PFSK-1 (cell line): Measurements from ENCODE around the genes PODXL2 and DNAJB8.

DNA sequence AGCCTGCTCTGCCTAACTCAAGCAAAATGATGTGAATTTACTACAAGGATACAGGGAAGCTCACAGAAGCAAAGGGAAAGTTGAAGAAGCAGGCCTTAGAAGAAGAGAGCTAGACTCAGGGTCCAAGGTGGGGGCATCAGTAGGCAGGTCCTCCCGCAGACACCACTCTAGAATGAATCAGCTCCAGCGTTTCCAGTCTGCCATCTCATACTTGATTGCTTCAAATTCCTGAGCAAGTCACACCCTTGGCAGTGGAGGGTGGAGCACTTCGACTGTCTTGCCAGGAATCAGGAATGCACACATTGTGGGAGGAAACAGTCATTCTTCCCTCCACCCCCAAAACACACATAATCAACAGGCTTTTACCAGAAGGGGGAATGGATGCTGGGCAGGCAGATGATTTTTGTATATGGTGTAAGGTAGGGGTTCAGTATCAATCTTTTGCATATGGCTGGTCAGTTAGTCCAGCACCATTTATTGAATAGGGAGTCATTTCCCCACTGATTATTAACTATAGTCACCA lies 78.5 kb downstream of the CHCHD6 start:
- RRBS: no CpG with 5 or more reads among the region's 3 CpGs

- RRBS: no CpG with 5 or more reads among the region's 6 CpGs
Measured at GRCh38 chr3:126937982-126938345, 45.0 kb upstream of the PLXNA1 start.

DNA sequence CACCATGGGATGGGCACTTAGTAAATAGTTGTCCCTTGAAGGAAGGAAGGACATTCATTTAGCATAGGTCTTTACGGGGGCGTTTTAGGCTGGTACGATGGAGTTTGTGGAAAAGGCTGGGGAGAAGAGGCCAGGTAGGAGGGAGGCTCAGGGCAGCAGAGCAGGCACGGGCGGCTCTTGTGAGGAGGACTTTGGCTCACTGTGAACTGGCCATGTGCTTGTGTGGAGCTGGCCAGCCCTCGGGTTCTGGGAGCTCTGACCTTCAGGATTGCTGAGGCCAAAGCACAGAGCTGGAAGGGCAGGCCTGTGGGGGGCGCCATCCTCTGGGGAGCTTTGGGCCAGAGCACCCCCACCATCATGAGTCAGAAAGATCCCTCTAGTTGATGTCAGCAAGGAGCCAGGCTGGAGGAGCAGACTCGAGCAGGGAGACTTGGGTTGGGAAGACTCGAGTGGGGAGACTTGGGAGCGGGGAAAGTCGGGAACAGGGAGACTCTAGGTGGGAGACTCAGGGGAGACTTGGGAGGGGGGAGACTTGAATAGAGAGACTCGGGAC lies 37.8 kb upstream of the PLXNA1 start:
- RRBS: no CpG with 5 or more reads among the region's 12 CpGs

DNA sequence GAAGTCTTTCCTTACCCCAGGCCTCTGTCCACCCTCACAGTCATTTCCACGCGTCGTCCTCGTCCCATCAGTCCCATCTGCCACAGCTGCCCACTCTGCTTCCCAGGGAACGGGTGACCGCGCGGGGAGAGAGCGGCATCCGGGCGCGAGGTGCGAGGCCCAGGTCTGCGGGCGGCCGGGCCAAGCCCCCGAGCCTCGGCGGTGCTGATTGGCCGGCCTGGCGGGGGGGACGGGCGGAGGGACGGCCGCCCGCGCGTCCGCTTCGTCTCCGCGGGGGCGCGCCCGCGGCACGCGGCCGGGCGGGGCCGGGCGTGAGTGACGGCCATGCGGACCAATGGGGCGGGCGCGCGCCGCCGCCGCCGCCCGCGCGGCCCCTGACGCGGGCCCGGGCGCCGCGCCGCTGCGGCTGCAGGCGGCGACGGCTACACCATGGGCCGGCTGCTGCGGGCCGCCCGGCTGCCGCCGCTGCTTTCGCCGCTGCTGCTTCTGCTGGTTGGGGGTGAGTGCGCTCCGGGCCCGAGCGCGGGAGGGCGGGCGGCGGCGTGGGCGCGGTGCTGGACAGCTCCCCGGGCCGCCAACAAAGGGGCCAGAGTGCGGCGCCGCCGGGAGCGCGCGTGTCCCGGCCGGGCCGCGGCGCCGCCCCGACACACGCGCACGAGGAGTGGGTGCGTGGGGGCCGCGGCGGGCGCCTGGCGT lies at the start of gene PODXL2:
PODXL2 (plus strand) TSS at position 395 of the 696 bp plus-strand sequence.
- RRBS: 2% methylated on average over 81 of the region's 110 CpGs

DNA sequence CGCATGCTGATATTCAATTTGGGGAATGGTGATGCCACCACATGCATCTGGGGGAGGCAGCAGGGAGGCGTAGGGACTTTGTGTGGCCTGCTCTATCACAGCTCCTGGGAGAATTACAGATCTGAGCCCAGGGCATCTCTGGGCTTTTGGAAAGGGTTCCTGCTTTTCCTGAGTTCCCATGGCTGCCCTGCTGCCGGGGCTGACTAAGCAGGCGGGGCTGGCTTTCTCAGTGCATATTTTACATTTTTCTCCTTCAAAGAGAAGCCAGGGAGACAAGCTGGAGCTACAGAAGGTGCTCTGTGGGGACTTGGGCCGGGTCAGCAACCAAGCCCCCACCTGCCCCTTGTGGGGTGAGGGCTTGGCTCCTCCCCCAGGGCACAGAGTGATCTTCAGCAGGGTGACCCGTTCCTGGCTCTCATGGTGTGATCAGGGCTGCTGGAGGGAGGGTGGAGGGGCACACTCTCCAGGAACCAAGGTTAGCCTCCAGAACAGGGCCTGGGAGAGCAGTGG lies 17.3 kb downstream of the ABTB1 start:
- RRBS: no CpG with 5 or more reads among the region's 6 CpGs

DNA sequence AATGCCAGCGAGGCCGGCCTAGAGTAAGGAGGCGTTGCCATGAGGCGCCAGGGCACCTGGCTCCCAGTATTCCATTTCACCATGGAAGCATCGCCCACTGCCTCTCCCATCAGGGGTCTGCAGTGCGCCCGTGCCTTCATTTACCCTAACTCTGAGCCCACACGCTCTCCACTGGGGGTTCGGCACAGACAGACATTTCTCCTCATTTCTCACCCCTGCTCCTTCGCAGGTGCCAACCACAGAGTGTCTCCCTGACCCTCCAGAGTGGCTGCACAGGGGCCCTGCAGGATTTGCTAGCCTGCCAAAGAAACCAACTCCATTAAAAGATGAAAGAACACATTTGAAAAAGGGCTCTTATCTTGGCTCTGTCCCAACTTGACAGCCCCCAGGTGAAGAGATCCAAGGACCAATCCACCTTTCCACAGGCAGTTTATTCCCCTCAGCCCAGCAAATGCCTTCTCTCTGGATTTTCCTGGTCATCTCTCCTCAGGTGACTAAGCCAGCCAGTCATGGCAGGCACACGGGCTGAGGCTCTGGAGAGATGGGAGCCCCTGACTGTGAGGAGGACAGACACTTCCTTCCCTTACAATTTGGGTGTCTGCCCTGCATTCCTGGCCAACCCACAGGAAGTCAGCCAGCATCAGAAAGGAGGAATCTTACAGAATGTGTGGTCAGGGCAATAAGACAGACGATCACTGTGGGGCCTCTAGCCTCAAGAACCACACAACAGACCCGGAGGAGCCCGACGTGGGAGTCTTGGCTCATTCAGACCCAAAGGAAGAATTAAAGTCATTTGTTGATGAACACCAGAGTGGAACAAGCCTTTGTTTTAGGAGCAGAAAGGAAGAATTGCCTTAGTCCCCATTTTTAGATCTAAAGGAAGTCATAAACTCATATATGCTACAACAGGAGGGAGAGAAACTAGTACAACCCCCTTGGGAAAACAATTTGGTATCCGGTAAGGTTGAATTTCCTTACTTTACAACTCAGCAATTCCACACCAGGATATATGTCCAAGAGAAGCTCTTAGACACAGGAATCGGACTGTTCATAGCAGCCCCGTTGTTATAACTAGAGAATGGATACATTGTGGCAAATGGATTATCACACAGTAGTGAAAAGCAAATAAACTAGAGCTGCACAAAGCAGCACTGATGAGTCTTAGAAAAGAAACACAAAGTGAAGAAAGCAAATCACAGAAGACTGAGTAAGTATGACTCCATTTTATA lies 62.0 kb downstream of the ABTB1 start:
- RRBS: no CpG with 5 or more reads among the region's 18 CpGs

- RRBS: no CpG with 5 or more reads among the region's 16 CpGs
Measured at GRCh38 chr3:127740365-127741367, 67.9 kb downstream of the ABTB1 start.

- RRBS: 90% methylated on average over 11 of the region's 24 CpGs
Measured at GRCh38 chr3:127760993-127761977, 61.0 kb downstream of the MGLL start.

- RRBS: no CpG with 5 or more reads among the region's 7 CpGs
Measured at GRCh38 chr3:127768500-127769266, 53.6 kb downstream of the MGLL start.

DNA sequence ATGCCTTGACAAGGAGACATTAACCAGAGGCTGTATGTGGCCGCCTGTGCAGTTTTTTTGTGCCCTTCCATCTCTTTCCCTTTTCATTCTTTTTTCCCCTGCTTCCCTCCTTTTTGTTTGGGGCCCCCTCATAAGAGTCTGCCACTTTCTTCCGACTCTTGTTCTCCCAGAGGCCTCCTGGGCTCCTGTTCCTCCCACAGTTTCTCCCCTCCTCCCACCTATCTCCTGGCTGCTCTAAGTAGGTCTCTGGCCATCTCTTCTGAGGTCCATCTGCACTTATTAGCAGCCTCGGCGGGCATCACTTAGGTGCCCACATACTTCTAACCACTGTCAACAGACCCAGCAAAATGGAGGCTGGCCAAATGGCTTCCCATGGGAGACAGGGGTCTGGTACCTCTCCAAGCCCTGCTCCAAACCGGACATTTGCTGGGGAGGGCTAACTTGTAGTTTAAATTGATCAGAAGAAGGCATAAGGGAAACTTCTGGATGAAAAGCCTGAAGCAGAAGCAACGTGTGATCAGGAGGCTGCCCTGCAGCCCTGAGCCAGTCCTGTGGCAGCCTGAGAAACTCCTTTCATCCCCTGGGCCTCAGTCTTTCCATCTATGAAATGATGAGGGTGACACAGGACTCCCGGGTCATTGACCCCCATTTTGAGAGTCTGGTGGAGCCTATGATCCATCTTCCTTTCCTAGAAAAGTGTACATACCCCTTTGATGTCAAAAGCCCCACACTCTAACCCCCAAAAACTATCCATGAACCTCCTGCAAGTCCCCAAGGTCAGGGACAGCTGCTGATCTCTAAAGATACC lies 9.0 kb downstream of the MGLL start:
- RRBS: no CpG with 5 or more reads among the region's 7 CpGs

GRCh38 chr3:127813898-127814299 lies 8.4 kb downstream of the MGLL start:
- RRBS: no CpG with 5 or more reads among the region's 2 CpGs

- RRBS: no CpG with 5 or more reads among the region's 25 CpGs
Measured at GRCh38 chr3:127814907-127816072, 7.0 kb downstream of the MGLL start.

GRCh38 chr3:127997818-127998270 lies 54.4 kb upstream of the SEC61A1 start:
- RRBS: no CpG with 5 or more reads among the region's 6 CpGs

DNA sequence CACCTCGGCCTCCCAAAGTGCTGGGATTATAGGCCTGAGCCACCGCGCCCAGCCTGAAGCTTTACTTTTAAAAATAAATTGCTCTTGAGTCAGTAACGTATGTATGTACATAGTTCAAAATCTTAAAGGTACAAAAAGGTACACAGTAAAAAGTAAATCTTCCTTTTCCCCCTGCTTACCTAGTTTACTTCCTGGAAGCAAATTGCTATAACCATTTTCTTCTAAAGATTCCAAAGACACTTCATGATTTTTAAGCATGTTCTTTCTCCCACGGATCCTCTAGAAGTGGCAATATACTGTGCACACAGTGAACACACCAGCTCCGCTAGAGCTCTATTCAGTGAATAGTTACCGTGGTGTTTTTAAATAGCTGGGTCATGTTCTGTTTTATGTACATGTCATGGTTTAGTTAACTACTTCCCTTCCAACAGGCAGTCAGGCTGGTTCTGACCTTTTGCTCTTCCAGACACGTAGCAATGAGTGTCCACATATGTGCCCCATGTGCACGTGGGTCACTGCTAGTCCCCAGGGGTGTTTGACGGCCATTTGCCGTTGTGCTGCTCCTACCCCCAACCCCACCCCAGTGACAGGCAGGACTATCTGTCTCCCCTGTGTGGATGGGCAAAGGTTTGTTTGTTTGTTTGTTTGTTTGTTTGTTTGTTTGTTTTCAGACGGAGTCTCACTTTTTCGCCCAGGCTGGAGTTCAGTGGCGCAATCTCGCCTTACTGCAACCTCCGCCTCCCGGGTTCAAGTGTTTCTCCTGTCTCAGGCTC lies 82.2 kb downstream of the EEFSEC start:
- RRBS: no CpG with 5 or more reads among the region's 17 CpGs

DNA sequence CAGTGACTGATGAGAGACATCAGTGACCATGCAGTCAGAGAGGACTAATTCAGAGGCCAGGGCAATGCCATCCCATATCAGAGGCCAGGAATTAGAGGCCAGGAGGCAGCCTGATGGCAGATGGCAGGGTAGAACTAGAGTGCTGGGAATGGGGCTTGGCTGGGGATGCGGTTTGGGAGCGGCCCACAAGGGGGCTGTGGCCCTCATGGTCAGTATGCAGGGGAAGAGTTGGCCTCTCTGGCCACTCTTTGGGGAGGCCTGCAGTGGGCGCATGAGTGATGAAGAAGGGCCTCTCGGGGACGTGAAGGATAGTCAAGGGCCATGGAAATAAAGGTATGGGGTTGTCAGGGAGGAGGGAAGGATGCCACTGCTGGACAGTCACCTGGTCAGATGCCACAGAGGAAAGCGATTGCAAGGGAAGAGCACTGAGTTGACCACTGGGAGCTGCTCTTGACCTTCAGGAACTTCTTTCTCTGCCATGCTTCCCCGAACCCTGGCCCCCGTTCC lies 101.7 kb downstream of the EEFSEC start:
- RRBS: no CpG with 5 or more reads among the region's 8 CpGs

DNA sequence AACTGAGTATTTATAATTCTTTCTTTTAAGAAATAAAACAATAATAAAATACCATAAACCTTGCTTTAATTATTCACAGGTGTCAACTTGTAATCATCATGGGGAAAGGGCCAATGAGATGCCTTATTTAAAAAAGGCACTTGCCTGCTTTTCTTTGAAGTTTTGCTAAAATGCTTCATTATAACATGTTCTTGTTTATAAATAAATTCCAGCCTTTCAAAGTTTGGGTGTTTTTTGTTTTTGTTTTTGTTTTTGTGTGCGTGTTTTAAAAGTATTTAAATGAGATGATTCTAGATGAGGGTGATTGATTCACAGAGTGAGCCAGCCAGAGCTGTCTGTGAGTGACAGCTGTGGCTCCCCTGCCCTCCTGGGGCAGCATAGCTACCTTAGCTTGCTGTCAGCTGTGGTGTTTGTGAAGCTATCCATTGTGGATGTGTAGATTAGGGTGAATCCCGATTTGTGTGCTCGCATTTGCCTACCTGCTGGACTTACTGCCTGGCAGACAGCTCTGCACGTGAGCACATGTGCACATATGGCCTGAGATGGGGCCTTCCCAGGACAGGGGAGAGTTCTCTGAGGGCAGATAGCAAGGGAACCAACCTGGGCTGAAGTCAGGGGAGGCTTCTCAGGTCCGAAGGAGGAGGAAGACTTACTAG lies 124.1 kb downstream of the EEFSEC start:
- RRBS: no CpG with 5 or more reads among the region's 5 CpGs

DNA sequence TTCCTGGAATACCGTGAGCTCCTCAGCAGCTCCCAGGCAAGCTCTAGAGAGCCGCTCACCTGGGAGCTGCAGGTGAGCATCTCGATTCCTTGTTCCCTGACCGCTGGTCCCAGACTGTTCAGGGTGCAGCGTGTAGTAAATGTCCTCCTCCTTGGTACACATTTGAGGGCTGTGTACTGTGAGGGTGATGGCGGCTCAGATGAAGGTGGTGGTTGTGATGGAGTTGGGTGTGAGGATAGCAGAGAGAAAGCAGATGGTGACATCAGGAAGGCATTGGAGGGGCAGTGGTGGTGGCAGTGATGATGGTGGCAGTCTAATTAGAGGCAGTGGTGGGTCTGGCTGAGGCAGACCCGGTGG lies at the start of gene DNAJB8:
DNAJB8 (minus strand) TSS at position 56 of the 357 bp plus-strand sequence.
- RRBS: no CpG with 5 or more reads among the region's 7 CpGs

GRCh38 chr3:128478106-128478972 lies 11.6 kb upstream of the DNAJB8 start:
- RRBS: no CpG with 5 or more reads among the region's 5 CpGs

GRCh38 chr3:128480007-128480790 lies 12.8 kb downstream of the GATA2 start:
- RRBS: no CpG with 5 or more reads among the region's 17 CpGs

DNA sequence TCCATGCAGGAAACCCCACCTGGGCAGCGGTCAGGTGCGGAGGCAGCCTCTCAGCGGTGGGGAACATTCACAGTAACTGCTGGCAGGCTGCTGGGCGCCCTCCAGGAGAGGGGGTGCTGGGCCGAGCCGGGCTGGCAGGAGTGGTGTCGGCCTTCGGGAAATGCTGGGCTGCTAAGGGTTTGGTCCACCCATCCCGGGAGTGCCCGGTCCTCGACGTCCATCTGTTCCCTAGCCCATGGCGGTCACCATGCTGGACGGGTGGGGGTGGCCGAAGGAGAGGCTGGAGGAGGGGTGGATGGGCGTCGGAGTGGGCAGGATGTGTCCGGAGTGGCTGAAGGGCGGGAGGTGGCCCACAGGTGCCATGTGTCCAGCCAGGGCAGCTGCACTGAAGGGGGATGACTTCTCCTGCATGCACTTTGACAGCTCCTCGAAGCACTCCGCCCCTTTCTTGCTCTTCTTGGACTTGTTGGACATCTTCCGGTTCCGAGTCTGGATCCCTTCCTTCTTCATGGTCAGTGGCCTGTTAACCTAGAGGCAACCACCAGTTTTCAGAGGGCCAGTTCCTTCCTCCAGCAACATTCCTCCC lies 12.1 kb downstream of the GATA2 start:
- RRBS: over 99% methylated on average over 8 of the region's 23 CpGs